ENCODE results near the gene GABPA.

DNA sequence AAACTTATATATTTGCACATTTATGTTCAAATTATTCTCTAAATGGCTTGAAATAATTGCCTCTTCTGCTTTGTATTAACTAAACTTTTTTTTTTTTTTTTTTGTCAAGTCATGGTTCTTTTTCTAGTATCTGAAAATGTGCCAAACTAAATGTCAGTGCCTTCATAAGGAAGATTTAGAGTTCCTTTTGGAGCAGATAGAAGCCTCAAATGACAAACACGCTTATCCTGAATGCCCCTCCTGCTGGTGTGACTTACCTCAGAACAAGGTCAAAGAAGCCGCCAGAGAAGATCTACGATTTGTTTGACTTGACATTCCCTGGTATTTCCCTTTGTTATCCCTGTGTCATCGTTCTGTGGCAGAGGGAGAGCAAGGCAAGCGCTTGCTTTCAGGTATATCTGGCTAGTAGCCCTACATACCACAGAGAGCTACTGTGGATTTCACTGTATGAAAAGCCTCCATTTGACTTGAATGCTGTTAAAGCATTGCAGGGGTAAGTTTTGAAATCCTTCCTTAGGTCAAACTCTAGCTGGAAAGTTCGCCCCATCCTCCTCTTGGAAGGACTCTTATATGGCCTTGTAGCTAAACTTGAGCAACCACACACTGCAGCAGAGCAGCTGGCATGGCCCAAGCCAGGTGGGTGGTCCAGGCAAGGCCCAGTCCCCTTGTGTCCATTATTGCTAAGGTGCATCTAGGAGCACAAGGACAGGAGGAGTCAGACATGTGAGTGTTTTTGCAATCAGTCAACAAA lies 285.5 kb upstream of the USP25 start:
- RRBS, result no CpG with 5 or more reads among the region's 6 CpGs

- RRBS, result 2% methylated on average over 25 of the region's 37 CpGs
These were observed 268 bp upstream of the USP25 start for GRCh38 chr21:15729538-15729889.

GRCh38 chr21:15767426-15768155 lies 37.8 kb downstream of the USP25 start:
- RRBS, result no CpG with 5 or more reads among the region's 5 CpGs

GRCh38 chr21:16193879-16194813 lies 464.4 kb downstream of the USP25 start:
- RRBS, result no CpG with 5 or more reads among the region's 11 CpGs

DNA sequence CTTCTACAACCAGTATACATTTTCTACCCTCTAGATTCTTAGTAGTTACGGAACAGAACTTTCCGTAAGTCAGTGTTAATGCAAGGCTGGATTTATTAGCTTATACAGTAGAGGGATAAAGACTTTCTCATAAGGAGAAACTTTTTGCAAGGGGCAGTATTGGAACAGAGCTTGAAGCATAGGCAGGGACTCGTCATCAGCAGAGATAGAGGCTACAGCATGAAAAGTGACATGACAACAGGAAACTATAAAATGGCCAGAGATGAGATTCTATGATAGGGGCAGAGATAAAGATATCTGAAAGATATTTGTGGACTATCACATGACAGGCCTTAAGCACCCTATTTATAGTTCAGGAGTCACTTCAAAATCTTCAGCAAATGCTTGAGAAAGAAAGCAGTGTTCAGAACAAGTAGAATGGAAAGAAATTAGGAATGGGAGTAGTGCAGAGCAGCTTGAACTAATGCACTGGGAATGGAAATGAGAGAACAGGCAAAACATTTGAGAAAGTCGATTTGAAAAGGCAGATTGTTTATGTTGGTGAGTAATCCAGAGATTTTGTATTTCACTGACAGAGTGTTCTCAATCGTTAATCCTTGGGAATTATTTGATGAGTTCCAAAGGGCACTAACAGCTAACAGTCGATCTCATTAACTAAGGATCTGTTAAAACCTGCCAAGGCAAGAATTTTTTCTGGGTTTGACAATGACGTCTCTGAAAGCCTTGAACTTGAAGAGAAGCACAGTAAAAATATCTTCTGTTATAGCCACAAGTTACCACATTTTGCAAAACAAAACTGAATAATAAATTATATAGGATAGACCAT lies 482.0 kb downstream of the USP25 start:
- RRBS, result no CpG with 5 or more reads among the region's 7 CpGs

DNA sequence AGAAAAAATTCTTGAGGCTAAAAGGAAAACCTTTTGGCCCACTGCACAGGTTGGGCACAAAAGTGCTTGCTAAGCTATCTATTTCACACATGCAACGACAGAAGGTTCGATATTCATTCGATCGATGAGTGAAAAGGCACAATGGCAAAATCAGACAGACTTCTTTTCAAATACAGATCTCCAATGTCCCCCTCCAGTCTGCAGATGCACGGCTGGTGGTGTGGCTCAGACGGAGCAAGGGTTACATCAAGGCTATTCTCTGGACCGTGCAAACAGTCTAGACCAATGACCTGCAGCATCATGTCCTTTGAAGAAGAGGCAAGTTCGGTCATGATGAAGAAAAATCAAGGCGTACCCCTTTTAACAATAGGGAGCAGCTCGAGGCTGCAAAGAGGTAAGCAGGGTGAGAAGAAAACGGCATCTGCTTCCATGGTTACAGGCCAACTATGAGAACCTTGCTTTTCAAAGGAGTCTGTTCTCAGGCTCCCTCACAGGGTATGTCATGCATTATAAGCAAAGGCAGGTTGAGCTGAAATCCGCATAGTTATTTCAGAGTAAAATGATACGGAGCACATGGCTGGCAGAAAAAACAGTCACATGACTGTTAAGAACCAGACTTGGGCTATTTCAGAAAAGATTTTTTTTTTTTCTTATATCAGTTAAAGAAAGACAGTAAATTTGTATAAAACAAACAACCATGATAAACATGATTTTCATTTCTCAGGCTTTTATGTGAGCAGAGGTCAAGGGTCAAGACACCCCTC lies 579.8 kb downstream of the USP25 start:
- RRBS, result no CpG with 5 or more reads among the region's 13 CpGs

DNA sequence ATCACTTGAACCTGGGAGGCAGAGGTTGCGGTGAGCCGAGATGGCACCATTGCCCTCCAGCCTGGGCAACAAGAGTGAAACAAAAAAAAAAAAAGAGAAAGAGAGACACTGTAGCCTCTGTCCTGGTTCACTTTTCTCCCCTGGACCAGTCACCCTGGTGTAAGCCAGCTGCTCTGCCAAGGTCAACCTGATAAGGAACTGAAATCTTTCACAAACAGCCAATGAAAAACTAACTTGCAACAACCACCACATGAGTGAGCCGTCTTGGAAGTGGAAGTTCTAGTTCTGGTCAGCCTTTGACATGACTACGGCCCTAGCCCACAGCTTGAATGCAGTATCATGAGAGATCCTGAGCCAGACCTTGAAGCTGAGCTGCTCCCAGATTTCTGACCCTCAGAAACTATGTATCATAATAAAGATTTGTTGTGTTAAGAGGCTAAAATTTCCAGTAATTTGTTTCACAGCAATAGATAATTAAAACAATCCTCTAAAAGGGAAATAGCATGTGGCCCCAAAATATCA lies 36.8 kb upstream of the CXADR start:
- RRBS, result no CpG with 5 or more reads among the region's 4 CpGs

- RRBS, result 3% methylated on average over 17 of the region's 48 CpGs
These were observed 328 bp downstream of the CXADR start for GRCh38 chr21:17513146-17513596.

- RRBS, result no CpG with 5 or more reads among the region's 4 CpGs
These were observed 14.3 kb downstream of the BTG3 start for GRCh38 chr21:17598223-17599066.

DNA sequence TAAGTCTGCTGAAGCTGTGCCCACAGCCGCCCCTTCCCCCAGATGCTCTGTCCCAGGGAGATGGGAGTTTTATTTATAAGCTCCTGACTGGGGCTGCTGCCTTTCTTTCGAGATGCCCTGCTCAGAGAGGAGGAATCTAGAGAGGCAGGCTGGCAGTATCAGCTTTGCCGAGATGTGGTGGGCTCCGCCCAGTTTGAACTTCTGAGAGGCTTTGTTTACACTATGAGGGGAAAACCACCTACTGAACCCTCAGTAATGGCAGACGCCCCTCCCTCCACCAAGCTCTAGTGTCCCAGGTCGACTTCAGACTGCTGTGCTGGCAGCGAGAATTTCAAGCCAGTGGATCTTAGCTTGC lies 43.9 kb downstream of the C21orf91 start:
- RRBS, result no CpG with 5 or more reads among the region's 7 CpGs

- RRBS, result no CpG with 5 or more reads among the region's 2 CpGs
These were observed 35.2 kb downstream of the C21orf91 start for GRCh38 chr21:17783795-17784487.

GRCh38 chr21:17796464-17796943 lies 22.7 kb downstream of the C21orf91 start:
- RRBS, result no CpG with 5 or more reads among the region's 1 CpG

DNA sequence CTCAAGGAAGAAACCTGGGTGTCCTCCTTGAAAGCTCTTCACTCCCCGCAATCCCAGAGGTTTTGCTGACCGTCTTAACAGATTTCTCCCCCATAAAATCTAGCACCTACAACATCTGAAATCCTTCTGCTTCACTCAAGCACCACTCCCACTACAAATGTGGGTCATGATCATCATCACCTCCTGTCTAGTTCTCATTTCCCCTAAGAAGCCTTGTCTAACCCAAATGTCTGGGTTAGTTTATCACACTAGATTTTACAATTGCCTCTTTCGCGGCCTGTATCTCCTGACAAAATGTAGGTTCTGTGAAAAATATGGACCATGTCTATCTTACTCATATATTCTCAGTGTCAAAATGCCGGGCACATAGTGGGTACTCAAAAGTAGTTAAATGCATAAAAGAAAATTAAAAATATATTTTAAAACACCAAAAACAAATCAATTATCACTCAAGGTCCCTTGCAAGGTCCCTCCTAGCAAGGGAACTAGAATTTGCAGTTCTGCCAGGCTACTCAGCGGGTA lies 19.7 kb downstream of the C21orf91 start:
- RRBS, result no CpG with 5 or more reads among the region's 6 CpGs

- RRBS, result no CpG with 5 or more reads among the region's 1 CpG
These were observed 10.7 kb downstream of the C21orf91 start for GRCh38 chr21:17808388-17808833.

- RRBS, result no CpG with 5 or more reads among the region's 4 CpGs
These were observed 1202.4 kb downstream of the NCAM2 start for GRCh38 chr21:22200559-22201096.

DNA sequence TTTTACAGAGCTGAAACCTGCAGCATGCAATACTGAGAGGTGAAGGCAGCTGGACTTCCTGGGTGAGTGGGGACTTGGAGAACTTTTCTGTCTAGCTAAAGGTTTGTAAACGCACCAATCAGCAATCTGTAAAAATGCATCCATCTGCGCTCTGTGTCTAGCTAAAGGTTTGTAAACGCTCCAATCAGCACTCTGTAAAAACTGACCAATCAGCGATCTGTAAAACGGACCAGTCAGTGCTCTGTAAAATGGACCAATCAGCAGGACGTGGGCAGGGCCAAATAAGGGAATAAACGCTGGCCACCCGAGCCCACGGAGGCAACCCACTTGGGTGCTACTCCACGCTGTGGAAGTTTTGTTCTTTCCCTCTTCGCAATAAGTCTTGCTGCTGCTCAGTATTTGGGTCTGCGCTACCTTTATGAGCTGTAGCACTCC lies 1750.5 kb downstream of the MRPL39 start:
- RRBS, result no CpG with 5 or more reads among the region's 12 CpGs

DNA sequence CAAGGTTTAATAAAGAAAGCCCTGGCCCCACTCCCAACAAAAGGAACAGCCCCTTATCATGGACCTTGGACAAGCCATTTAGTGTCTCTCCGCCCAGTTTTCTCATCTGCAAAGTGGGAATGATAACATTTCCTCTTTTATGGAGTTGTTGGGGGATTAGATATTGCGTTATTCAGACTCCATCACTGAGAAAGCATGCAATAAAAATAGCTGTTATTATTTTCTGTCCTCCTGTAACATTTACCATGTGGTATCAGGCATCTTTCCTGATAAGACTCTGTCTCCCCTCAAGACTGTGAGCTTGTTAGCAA lies 1.3 kb upstream of the JAM2 start:
- RRBS, result no CpG with 5 or more reads among the region's 2 CpGs

GRCh38 chr21:25645279-25645698 lies 6.2 kb downstream of the JAM2 start:
- RRBS, result no CpG with 5 or more reads among the region's 2 CpGs

GRCh38 chr21:25734784-25735491 lies at the start of gene GABPA:
GABPA (plus strand) TSS chr21:25734972.
- RRBS, result 2% methylated on average over 14 of the region's 49 CpGs